Neutrophil (primary cell): ENCODE measurements around a stretch of chr5.

DNA sequence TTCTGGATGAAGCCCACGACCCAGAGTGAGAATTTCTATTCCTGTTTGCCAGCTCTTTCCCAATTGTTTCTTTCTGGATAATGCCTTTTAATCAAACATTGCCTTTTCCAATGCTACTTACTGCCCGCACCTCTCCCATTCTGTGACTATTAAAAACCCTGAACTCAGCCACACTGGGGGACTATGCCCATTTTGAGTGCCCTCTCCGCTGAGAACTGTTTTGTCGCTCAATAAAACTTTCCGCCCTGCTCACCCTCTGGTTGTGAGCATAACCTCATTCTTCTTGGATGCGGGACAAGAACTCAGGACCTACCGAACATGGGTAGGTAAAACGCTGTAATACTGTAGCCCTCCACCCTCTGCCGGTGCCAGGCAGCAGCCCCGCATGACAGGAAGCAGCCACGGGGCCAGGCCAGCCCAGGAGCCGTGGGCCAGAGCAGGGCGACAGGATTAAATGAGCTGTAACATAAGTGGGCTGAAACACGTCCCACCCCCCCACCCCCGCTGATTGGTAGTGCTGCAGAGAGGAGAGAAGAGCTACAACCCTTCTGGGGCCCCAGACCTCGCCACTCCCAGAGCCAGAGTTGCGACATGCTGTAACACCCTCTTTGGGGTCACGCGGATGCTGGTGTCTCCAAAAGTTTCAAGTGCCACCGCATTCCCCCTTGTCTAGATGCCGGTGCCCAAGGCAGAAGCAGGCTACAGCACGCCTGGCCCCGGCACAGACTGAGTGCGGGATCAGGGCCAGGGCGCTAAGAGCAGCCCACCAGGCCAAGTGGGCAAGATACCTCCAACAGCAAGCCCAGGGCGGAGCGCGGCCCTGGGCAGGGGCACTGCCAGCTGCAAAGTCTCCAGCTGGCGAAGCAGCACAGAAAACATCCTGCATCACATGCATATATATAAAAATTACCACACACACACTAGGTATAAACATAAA lies 81.9 kb downstream of the FBXW11 start:
- PRO-cap, result no peak

- PRO-cap, result no peak
These were observed 27.8 kb downstream of the FBXW11 start for GRCh38 chr5:171978595-171979028.

- PRO-cap, result no peak
These were observed 820 bp upstream of the FBXW11 start for GRCh38 chr5:172007151-172007765.

DNA sequence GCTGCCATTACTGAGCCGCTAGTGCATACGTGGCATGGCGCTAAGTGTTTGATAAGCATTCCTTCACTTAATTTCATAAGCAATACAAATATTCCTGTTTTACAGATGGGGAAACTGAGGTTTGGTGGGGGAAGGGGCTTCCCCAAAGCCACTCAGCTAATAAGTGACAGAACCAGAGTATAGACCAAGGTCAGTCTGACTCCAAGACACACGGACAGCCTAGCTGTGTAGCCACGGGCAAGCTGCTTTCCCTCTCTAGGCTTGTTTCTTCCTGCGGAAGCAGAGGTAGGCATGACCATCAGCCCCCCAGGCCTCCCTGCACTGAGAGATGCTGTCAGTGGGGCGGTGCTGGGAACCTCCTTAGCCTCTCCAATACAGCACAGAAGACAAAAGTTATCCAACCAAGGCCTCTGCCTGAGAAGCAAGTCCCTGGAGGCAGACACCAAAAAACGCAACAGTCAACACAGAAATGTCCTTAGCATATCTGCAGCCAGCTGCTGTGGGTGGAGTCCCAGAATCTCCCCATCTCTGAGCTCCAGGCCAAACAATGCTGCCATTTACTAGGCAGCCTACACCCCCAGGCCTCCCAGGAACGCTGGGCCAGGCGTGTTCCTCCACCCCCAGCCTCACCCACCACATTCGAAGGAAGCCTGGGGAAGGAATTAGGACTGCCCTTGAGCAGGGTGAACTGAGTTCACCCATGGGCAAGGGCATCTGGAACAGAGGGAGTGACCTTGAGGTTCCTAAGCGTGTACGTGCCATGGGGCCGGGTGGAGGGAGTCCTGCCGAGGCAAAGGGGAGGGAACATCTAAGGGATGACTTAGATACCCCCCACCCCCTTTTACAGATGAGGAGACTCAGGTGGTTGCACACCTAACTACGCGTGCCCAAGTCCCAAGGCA lies 43.8 kb downstream of the STK10 start:
- PRO-cap, result no peak

DNA sequence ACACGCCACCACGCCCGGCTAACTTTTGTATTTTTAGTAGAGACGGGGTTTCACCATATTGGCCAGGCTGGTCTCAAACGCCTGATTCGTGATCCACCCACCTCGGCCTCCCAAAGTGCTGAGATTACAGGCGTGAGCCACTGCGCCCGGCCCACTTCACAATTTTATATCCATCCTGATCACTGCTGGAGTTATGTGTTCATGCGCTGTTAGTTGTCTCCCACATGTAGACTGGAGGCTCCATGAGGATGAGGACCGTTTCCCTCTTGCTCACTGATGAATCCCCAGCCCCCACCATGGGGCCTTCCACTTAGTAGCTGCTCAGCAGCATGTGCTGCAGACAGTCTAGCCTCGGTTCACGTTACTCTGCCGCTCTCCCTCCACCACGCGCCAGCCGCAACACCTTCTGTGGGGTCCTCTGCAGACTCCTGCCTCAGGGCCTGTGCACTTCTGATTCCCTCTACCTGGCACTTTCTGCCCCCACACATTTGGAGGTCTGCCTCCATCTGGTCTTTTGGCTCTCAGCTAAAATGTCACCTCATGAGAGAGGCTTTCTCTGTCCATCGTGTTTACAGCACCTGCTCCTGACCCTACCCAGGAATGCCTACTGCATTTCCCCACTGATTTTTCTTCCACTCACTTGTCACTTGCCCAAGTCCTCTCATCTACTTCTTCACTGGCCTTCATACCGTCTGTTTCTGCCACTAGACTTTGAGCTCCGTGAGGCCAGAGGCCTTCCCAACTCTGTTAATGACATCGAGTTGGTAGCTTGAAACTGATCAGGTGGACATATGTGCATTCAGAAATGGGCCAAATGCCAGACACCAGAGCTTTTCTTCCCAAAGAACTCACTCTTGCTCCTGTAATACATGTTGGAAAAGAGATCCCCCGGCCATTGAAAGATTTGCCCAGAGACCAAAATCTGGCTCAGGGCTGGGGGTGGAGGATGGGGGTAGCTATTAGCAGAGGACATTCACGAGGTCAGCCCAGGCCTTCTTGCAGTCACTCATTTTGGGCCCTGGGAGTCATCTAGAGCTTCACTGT lies 36.2 kb downstream of the STK10 start:
- PRO-cap, result no peak

GRCh38 chr5:172176128-172176997 lies 11.7 kb downstream of the STK10 start:
- PRO-cap, result no peak

DNA sequence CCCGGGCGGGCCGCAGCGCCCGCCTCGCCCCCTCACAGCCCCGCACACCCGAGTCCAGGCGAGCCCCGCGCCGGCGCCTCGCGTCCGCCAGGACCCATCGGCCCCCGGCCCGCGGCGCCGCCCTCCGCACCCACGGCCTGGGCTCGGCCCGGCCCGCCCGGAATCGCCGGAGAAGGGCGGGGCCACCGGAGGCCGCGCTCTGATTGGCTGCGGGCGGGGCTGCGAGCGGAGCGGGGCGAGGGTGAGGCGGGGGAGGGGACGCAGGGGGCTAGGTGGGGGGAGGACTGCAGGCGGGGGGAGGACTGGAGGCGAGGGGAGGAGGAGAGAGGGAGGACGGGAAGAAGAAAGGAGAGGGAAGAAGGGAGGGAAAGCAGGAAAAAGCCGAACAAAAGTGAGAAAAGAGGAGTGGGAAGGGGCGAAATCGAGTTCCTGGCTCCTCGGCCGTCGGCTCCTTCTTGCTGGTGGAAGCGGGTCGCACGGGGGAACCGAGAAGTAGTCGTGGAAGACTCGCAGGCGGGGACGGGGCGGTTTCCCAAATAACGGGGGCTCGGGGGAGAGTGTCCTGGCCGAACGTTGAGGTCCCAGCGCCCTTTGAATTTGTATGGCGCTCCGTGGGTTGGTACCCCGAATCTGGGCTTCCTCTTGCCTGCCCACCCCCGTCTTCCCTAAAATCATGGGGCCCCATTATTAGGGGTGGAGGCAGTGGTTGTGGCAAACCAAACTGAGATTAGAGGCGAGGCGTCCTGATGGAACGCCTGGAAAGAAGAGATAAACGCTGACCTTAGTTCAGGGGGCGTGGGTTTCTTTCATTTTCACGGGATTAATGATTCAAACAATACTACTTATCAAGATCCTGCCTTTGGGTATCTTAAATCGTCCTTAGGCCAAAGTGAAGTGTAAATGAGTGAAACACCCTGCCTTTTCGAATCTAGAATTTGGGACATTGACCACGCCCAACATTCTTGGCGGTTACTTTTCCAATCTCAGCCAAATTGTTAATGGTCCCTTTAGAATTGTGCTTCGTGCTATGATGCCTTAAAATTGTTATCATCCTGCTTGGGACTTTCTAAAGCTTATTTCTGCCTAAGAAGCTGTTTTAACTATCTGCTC lies 744 bp upstream of the UBTD2 start:
- PRO-cap, result unidirectional peak, minus-strand start at position 134 of the sequence

DNA sequence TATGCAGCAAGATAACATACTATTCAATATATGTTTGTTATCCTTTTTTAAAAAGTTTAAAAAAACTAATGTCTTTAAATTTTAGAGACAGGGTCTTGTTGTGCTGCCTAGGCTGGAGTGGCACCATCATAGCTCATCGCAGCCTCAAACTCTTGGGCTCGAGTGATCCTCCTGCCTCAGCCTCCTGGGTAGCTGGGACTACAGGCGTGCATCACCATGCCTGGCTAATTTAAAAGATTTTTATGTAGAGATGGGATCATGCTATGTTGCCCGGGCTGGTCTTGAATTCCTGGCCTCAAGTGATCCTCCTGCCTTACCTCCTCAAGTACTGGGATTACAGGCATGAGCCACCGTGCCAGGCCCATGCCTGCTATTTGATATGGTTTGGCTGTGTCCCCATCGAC lies 68.6 kb upstream of the UBTD2 start:
- PRO-cap, result no peak

GRCh38 chr5:172364924-172365342 lies 81.4 kb upstream of the UBTD2 start:
- PRO-cap, result no peak

- PRO-cap, result no peak
These were observed 43.0 kb downstream of the SH3PXD2B start for GRCh38 chr5:172411310-172411804.

- PRO-cap, result no peak
These were observed 67.5 kb upstream of the NEURL1B start for GRCh38 chr5:172573460-172573973.

DNA sequence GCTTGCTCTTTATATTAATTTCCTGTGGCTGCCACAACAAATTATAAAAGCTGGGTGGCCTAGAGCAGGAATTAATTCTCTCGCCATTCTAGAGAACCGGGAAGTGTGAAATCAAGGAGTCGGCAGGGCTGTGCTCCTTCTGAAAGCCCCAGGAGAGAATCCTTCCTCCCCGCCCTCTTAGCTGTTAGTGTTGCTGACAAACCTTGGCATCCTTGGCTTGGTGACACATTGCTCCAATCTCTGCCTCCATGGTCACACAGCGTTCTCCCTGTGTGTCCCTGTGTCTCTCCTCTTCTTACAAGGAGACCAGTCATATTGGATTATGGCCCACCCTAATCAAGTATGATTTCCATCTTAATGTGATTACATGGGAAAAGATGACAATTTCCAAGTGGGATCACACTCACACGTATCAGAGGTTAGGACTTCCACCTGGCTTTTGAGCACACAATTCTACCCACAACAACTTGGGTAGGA lies 55.9 kb upstream of the NEURL1B start:
- PRO-cap, result no peak

DNA sequence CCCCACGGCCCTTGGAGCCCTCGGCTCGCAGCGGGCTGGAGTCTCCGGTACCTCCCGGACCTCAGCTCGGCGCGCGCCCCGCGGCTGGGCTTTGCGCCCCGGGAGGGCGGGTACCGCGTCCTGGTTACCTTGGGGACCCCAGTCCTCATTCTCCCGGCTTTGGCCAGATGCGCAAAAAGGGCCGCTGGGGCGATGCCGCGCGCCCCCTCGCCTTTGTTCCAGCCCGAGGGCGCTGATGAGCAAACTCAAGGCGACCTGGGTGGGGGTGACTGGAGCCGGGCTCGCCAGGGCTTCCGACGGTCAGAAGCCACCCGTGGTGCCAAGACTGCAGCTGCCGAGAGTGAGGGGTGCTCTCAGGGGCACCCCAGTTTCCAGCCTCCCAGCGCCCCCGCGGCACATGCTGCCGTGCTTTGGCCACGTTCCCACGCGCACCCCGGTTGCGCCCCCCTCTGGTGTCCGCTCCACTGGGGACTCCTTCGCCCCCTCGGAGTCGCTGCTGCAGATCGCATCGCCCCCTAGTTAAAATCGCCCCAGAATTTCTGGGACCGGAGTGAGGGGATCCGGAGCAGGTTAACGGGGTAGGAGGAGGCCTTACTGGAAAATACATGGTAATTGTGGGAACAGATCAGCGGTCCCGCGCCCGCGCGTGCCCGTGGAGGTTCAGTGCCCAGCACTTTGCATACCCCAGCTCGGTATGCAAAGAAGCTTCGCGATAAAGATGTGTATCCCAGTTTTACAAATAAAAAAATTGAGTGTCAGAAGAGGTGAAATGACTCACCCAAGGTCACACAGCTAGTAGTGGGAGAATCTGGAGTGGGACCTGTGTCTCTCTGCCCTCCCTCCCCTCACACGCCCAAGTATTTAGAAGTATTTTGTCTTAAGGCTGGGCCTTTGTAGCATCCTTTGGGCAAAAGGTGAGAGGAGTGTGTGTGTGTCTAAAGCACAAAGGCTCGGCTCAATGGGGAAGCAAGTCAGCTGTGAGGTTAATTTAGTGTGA lies 754 bp downstream of the NEURL1B start:
- PRO-cap, result no peak

- PRO-cap, result no peak
These were observed 1.7 kb downstream of the NEURL1B start for GRCh38 chr5:172642516-172643340.

- PRO-cap, result no peak
These were observed 49.0 kb downstream of the NEURL1B start for GRCh38 chr5:172689923-172690621.

DNA sequence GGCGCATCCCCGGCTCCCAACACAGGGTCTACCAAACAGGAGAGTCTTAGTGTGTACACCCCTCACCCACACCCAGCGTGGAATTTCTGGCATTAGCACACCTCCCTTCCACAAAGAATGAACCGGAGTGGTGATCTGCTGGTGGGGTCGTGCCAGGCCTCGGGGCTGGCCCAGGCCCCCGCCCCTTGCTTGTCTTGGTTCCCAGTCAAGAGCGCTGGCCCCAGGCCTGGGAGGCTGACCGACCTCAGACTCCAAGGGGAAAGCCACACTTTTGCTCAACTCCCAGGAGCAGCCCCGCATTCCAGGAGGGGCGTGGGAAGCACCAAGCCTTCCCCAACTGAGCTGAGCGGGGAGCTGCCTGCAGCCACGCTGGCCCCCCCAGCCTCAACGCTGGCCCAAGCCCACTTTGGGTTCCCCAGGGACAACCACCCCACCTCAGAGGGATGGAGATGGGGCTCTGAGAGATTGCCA lies 55.4 kb downstream of the NEURL1B start:
- PRO-cap, result no peak

DNA sequence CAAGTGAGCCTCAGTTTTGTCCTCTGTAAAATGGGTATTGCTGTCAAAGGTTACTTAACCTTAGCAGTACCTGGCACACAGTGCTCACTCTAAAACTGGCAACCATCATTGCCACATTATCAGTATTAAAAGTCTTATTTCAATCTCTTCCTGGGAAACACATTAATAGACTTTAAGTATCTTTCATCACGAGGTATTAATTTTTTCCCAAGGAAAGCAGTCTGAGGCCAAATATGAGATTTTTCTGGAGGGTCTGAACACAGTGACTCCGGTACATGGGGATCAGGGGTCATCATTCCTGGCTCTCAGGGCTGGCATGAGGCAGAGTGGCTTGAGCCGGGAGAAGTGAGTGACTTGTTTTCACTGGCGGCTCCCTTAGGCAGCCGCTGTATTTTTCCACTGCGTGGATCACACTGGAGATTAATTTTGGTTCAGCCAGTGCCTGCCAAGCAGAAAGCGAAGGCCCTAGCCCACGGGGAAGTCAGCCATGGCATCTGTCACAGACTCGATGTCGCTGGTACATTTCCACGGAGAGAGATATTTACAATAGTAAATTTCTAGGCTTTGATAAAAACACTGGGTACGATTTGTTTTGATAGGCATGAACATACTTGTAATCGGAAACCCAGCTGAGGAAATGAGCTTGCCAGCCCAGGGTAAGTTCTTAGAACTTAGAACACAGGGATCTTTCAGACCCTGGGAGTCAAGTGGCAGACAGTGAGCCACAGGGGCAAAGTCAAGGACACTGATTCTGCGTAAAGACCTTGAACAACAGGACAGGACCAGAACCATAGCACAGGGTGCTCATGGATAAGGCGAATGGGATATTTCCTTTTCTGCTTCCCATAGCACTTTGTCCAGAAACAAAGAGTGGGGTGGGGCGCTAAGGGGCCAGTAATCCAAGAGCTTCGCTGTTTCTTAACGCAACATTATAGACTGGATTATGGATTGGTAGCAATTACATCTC lies 4.7 kb downstream of the DUSP1 start:
- PRO-cap, result unidirectional peak, minus-strand start at position 799 of the sequence; unidirectional peak, minus-strand start at position 910 of the sequence

GRCh38 chr5:172773195-172773770 lies 2.3 kb upstream of the DUSP1 start:
- PRO-cap, result no peak

- PRO-cap, result no peak
These were observed 8.8 kb upstream of the DUSP1 start for GRCh38 chr5:172779799-172780274.

GRCh38 chr5:172816841-172817160 lies 17.2 kb upstream of the ERGIC1 start:
- PRO-cap, result no peak